Mesenchymal stem cell of Wharton's jelly (primary cell): Measurements from ENCODE around the genes SCYL3 and MYOCOS.

GRCh38 chr1:168621199-168621761 is 44.9 kb downstream of the XCL1 start:
- CAGE, long polyA plus RNA, result no peak

GRCh38 chr1:169124557-169125302 is 18.2 kb downstream of the ATP1B1 start:
- CAGE, long polyA plus RNA, result no peak

- CAGE, long polyA plus RNA, result no peak
These were observed 38.6 kb downstream of the ATP1B1 start for GRCh38 chr1:169144873-169145677.

DNA sequence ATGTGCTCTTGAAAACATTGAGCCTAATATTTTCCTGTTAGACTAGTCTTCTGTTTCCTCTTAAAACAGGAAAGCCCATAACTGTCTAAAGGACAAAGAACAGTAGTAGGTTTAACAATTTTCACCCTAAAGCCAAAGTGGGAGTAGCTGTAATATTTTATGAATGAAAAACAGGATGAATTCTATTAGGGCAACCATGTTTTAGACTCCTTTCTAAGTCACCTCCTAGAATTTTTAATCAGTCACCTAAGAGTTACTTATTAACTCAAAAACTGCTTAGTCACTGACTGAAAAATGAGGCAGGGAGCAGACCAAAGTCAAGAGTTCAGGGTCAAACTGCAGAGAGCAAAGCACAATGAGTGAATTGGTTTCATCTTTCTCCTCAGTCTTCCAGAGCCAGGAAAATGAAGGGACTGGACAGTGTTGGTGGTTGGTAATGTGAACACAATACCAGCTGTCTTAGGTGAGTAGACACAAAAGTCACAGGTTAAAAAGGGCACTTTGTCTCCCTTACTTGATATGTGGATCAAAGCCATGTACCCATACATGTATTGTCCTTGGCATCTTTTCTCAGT is 41.9 kb downstream of the ATP1B1 start:
- CAGE, long polyA plus RNA, result no peak

DNA sequence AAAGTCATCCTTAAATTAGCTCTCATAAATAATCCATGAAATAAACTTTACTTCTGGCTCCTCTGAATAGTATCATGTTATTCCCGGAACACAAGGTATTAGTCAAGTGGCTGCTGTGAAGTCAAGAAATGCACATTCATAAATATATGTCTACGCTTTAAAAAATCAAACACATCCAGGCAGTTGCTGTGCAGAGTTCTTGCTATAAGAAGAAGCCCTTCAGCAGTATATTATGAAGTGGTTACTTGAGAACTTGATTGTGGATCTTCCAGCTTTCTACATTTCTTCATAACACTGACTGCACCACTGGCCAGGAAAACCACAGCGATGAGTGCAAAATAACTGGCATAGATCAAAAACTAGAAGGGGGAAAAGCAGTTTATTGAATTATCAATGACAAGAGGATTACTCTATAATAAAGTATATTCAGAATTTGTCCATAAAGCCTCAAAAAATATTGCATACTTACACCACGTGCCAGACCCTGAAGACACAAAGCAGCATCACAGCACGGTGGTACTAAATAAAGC is 20.1 kb downstream of the SLC19A2 start:
- CAGE, long polyA plus RNA, result no peak

DNA sequence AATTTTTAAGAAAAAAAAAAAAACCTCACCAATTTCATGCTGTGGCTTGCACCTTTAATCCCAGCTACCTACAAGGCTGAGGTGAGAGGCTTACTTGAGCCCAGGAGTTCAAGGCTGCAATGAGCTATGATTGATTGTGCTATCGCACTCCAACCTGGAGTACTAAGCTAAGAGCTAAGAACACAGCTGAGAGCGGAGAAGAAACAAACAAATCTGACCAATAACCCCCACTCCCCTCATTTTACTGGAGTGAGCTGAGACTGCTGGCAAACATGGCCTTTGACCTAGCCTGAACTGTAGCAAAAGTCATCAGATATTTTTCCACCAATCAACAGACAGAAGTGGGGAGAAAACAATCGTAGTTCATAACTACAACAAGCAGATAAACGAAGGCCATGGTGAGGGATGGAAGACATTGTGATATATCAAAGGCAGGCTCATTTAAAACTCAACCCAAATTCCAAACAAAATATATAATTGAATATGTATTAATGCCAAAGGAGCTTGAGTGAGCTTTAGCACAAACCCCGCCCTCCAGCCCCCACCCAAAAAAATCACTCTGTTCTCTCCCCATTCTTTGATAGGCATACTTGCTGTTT is 28.7 kb downstream of the METTL18 start:
- CAGE, long polyA plus RNA, result no peak

- CAGE, long polyA plus RNA, result no peak
These were observed at the start of gene SCYL3 for GRCh38 chr1:169893163-169894100. Gene SCYL3, minus strand, starts transcription at chr1:169893896.

- CAGE, long polyA plus RNA, result no peak
These were observed 163.9 kb downstream of the NTMT2 start for GRCh38 chr1:170309711-170310059.

- CAGE, long polyA plus RNA, result no peak
These were observed 1.8 kb downstream of the PRRX1 start for GRCh38 chr1:170665602-170666199.

DNA sequence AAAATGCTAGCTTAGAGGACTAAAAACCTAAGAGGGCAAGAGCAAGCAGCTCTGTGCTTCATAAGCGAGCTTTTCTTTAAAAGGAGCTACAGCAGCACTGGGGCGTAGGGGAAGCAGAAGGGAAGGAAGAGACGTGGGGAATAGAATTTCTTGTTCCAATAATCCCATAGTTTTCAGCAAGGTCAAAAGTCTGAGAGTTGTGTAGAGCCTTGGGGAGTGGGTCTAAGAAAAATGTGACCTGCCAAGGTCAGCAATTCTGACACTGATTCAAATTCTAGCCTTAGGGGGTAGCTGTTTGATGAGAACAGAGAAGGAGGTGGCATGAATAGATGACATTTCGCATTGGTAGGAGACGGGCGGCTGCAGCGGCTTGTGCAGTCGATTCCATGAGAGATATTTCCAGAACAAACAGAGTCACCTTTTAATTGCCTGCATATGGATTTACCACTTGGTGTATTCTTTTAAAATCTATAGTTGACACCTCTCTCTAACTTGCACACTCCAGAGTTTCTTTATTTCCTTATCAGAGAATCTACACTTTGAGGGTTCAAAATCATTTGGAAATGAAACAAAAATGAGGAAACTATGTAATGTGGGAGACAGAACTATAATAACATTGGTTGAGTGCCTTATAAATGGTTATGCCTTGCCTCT is 22.5 kb downstream of the PRRX1 start:
- CAGE, long polyA plus RNA, result no peak

GRCh38 chr1:171112411-171113148 is 21.9 kb downstream of the FMO3 start:
- CAGE, long polyA plus RNA, result no peak

DNA sequence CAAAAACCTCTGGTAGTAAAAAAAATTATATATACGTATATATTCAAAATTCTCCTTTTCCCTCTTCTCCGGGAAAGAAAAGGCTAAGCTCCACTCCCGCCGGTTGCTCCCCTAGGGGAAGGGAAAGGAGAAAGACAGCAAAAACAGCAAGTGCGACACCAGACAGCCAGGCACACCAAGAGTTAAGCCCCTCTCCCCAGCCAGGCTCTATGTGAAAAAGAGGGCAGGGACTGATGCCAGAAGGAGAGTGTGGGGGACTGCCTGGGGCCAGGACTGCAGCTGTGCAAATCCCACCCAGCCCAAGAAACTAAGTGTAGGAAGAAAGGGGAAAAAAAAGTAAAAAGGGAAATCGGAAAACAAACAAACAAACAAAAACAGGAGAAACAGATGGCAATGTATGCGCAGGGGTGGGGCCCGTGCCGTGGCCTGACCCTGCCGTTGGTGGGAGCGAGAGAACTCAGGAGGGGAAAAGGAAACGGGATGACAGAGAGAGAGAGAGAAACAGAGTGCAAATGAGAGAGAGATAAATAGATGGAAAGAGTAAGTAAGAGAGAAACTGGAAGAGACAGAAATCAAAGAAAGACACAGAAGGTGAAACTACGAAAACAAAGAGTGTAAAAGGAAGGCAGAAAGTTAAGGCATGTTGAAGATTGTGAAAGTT is 27.6 kb upstream of the FMO1 start:
- CAGE, long polyA plus RNA, result no peak

DNA sequence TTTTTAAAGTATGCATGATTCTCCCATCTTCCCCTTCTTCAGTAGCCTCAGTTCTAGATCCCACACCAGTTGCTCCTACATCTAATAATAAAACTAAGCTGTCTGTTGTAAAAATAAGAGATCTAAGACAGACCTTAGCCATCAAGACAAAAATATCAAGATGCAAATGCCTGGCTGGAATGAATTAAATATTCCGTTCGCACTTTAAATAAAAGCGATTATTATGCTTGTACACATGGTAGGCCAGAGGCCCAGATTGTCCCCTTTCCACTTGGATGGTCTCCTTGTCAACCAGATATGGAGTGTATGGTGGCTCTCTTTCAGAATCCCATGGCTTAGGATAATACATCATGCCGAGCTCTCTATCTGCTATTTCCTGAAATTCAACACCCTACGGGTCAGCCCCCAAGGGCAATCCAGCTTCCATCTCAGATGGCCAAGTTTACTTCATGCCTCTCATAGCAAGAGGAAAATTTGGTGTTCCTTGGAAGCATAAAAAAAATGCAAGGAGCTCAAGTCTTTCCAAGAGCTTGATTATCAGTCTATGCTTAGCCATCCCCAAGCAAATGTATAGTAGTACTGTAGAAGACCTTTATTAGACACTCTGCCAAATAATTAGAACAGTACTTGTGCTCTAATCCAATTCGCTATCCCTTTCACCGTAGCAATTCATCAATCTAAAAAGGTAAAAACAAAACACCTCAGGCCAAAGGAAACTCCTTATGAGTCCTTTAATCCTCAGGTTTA is 25.3 kb upstream of the FMO1 start:
- CAGE, long polyA plus RNA, result no peak

- CAGE, long polyA plus RNA, result no peak
These were observed 20.5 kb downstream of the FMO1 start for GRCh38 chr1:171268773-171269183.

GRCh38 chr1:171384892-171385222 is 70.9 kb downstream of the FMO4 start:
- CAGE, long polyA plus RNA, result no peak

GRCh38 chr1:171421488-171422004 is 63.8 kb upstream of the PRRC2C start:
- CAGE, long polyA plus RNA, result no peak

DNA sequence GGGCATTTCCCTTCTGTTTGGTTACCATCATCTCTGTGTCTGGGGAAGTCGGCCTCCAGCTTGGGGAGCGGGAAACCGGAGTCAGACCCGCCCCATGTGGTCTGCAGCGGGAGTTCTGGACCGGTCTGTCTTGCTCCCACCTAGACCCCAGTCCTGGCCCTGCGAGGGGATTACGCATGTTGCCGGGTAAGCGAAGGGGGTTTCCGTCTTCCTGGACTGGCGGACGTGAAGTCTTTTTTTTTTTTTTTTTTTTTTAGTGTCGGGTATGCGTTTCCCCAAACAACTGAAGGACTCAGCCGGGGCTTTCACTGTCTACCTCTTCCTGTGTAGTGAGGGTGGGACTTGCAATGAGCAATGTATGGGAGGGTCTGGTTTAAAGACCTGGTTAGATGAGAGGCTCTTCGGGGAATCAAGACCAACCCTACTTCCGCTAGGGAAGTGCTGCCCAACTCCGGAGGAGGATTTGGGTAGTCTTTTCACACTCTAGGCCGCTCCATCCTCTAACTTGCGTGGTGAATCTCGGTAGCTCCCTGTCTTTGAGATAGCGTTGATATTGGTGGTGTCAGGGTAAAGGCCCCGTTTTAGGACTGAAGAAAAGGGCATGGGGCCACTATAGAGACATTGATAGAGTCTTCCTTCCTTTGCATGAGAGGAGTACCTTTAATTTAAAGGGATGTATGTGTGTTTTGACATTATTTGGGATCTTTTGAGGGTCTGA is 704 bp downstream of the PRRC2C start:
- CAGE, long polyA plus RNA, result no peak

DNA sequence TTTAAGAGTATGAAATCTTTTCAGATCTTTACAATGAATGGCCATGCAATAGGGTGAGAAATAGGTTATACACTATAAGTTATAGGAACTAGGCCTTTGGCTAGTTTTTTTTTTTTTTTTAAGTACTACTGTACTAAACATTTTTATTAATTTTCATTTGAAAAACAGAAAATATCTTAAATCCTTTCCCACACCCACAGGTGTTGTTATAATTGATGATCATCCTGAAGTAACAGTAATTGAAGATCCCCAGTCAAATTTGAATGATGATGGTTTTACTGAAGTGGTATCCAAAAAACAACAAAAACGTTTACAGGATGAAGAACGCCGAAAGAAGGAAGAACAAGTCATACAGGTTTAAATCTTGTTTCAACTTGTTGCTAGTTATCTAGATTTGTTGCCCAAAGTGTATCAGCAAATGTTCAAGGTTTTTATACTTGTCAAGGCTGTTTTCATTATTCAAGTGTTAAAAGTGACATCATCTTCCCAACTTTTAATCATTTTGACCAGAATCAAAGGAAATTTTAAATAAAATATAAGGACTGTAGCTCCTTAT is 64.6 kb downstream of the PRRC2C start:
- CAGE, long polyA plus RNA, result no peak

DNA sequence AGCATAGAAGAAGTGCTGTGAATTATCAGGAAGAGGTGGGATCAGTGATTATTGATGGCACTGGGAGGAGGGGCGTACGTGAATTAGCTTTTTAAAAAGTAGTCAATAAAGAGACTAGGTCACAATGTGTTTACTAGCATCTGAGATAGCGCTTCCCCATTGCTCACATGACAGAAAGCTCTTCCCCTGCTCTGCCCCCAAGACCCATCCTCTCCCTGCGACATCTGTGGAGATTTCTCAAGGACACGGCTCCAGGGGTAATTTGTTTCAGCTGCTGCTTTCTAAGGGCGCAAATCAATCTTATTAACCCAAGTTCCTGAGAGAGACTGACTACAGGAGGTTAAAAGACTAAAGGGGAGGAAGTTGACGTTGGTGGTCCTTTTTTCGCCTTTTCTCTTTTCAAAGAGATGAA is at the start of gene MYOCOS:
MYOCOS (plus strand) TSS at position 168 of the 412 bp plus-strand sequence.
- CAGE, long polyA plus RNA, result no peak

DNA sequence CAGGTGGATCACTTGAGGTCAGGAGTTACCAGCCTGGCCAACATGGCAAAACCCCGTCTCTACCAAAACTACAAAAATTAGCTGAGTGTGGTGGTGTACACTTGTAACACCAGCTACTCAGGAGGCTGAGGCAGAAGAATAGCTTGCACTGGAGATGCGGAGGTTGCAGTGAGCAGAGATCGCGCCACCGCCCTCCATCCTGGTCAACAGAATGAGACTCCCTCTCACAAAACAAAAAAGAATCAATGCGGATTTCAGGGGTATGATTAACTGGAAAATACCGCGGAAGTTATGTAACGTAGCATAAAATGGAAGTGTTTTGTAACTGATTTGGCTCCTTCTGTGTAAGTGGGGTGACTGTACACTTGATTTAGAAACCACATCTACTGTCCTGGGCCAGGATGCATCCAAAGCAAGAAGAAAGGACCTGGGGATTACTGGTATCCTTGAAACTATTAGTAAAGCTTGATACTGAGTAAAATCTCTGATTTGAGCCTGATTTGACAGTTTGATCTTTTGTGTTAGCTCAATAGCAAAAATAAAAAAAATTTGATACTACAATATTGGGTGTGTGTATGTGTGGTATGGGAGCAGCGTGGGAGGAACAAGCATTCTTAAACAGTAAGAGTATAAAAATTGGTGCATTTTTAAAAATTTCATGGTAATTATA is 3.1 kb upstream of the VAMP4 start:
- CAGE, long polyA plus RNA, result no peak